Jejunum (tissue), 1 donor: ENCODE measurements around the genes SIRT2, MRPS12 and ZFP36.

GRCh38 chr19:38893225-38894356, 5.8 kb downstream of the SIRT2 start:
- PRO-cap = no peak

- PRO-cap = no peak
Measured at GRCh38 chr19:38898781-38899141, 657 bp downstream of the SIRT2 start.

DNA sequence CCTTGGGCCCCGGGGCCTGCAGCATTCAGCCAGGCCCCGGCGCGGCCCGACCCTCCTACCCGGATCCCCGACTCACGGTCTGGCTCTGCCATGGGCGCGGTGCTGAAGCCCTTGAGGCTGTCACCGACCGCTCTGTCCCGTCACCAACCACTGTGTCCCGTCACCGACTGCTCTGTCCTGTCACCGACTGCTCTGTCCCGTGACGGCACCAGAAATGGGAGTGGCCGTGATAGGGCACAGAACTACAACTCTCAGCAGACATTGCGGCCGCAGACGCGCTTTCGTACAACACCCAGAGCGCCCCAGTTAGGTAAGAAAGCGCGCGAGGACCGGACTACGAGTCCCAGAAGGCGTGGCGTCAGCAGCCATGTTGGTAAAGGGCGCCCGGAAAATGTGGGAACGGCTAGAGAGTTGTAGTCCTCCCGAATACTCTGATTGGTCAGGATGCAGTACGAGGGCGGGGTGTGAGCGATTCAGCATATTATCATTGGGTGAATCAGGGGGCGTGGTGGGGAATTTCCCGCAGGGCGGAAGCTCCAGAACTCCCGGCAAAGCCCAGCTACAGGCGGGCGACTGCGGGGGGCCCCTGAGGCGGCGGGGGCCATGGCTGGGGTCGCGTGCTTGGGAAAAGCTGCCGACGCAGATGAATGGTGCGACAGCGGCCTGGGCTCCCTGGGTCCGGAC, at the start of gene SIRT2:
SIRT2 (minus strand) TSS at position 189 of the 684 bp plus-strand sequence.
- PRO-cap = bidirectional peak, plus-strand start at position 551 of the sequence, minus-strand start at position 152 of the sequence

DNA sequence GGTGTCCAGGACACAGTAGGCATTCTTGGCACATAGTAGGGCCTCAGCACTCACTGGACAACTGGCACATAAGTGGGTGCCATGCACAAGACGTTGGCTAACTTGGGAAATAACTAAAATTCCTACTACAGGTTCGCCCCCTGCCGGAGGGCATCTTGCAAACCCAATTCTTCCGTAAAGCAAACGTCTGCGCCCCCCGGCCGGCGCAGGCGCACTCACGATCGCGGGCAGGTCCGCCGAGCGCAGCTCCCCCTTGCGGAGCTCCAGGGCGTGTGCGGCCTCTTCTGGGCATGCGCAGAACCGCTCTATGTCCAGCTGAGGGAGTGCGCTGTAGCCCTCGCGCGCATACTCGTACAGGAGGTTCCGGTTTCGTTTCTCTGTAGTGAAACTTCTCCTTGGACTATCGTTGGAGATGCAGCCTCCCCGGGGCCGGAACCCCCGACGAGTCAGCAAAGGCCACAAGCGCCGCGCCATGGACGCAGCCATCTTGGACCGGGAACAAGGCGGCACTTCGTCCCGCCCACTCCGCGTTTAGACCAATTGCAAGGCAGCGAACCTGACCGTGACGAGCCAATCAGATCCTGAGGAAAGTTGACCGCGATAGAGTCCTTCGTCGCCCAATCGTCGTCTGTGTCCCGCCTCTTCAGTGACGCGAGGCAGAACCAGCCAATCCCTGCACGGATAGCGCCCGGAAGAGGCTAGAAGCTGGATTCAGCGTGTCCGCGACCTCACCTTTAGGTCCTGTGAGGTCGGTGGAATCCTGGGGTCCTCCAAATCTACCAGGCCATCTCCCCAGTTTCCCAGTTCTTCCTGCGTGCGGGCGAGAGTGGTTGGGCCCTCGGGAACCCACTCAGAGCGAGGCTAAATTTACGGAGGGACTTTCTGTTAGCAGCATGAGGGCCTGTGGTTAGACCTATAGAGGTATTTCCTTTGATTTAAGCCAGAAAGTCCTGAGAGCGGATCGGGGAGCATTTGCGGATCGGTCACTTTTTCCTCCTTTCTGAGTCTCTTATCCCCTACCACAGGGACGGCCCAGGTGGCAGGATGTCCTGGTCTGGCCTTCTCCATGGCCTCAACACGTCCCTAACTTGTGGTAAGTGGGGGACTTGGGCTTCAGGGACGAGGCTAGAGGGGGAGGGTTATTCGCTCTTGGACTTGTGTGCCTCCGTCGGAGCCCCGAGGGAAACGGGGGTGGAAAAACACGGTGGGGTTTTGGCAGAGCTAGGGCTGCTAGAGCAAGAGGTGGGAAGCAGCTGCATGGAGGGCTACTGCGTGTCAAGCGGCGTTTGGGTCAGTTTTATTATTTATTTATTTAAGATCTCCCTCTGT, at the start of gene MRPS12:
MRPS12 (plus strand) TSS at position 694 of the 1,329 bp plus-strand sequence.
- PRO-cap = bidirectional peak, plus-strand start at position 701 of the sequence, minus-strand start at position 497 of the sequence

GRCh38 chr19:38976221-38977006, 872 bp upstream of the FBXO17 start:
- PRO-cap = no peak

- PRO-cap = bidirectional peak, plus-strand start at chr19:39031528, minus-strand start at chr19:39031365; bidirectional peak, plus-strand start at chr19:39031983, minus-strand start at chr19:39031672
Measured at GRCh38 chr19:39031185-39032165, 874 bp downstream of the FBXO27 start.

DNA sequence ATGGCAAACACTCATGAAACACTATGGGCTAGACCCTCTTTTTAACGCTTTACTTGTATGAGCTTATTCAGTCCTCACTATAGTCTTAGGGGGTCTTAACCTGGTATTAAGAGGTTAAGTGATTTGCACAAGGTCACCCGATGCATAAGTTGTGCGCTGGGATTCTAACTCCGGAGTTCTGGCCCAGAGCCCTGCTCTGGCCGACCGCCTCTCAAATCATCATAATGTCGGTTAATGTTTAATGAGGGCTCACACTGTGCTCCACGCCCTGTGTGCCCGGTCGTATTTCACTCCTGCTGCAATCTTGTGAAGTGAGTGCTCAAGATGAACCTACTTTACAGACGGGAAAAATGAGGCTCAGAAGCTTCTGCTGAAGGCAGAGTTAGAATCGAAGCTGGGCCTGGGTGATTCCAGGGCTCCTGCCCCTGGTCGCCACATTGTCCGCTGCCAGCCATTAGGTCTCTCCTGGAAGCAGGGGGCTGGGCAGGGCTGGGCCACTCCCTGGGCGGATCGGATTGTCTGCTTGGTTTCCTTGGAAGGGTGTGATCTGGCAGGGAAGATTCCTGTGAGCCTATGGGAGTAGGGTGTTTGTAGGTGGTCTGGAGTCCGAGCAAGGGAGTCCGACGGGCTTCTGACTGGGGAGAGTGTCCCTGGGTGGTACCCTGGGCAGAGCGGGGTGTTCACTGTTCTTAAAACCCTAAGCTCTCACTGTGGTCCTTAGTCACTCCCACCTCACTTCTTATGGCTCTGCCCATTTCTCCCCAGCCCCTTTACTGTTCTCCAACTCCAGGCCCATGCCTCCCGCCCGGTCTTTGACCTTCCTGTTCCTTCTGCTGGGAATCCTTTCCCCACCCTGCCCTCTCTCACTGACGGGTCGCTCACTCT, 1.2 kb downstream of the PAK4 start:
- PRO-cap = bidirectional peak, plus-strand start at position 301 of the sequence, minus-strand start at position 213 of the sequence; unidirectional peak, plus-strand start at position 526 of the sequence

DNA sequence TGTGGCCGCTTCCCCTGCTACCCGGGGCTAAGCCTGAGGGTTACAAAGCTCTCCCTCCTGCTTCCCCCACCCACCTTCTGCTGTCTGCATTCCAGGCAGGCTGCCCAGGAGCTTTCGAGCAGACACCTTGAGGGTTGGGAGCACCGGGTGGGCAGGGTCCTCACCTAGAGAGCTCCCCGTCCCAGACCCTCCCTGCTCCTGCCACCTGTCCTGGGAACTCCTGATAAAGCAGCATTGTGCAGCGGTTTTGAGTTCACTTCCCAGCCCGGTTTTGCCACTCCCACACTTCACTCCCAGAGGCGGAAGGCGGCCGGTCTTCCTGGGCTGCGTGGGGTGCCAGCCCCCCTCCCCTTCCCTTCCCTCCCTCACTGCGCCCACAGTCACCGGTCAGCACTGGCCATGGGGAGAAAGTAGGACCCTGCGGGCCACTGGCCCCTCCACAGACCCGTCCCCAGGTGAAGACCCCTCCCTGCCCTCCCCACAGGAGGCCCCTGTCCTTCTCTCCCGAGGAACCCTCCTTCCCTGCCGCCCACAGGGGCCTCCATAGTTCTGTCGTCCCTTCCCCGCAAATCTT, 8.0 kb downstream of the PAK4 start:
- PRO-cap = bidirectional peak, plus-strand start at position 290 of the sequence, minus-strand start at position 222 of the sequence

DNA sequence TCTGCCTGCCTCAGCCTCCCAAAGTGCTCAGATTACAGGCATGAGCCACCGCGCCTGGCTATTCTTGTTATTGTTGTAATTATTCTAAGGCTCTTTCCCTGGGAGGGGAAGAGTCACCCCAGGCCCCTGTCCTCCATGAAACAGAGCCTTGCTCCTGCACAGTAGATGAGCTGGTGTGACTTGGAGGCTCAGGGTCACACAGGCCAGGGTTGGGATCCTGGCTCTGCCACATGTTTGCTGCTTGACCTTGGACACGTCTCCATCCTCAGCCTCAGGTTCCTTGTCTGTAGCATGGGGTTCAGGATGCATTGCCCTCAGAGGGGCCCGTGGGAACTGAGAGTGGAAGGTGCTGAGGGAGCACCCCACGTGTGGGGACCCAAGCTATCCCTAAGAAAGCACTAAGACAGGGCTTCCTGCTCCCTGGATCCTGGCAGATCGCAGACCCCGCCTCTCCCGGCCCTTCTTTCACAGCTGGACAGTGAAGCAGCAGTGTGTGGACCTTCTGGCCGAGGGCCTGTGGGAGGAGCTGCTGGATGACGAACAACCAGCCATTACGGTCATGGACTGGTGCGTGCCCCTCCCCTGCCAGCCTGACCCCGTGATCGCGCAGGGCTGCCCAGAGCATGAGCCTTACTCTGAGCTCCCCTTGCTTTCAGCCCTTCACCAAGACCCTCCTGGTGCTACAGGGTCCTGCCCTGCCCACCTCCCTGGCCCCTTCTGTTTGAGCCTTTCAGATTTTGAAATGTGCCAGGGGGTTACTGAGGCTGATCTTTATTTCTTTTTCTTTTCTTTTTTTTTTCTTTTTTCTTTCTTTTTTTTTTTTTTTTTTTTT, 2.2 kb downstream of the NCCRP1 start:
- PRO-cap = no peak

- PRO-cap = no peak
Measured at GRCh38 chr19:39200109-39200956, 3.6 kb downstream of the NCCRP1 start.

- PRO-cap = no peak
Measured at GRCh38 chr19:39277573-39278086, 9.4 kb downstream of the IFNL2 start.

DNA sequence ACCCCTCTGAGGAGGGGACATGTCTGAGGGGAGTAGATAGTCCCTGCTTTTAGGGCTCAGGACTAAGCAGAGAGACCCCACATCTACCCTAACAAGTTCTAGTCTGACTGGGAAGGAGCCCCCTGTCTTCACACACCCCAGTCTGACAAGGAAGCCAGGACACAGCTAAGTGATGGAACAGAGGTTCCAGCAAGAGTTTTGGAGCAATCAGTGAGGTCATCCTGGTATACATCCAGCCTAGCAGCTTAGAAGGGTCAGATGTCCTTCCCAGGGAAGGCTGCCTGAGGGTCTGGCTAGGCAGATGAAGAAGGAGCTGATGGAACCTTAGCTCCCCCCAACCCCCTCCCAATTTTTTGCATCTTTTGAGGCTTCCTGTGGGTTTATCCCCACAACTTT, 14.9 kb downstream of the PAF1 start:
- PRO-cap = no peak

- PRO-cap = bidirectional peak, plus-strand start at chr19:39398558, minus-strand start at chr19:39398399; bidirectional peak, plus-strand start at chr19:39398797, minus-strand start at chr19:39398663
Measured at GRCh38 chr19:39398221-39399436, 7.5 kb downstream of the MED29 start.

- PRO-cap = bidirectional peak, plus-strand start at chr19:39402372, minus-strand start at chr19:39402203; bidirectional peak, plus-strand start at chr19:39402848, minus-strand start at chr19:39402754; bidirectional peak, plus-strand start at chr19:39403033, minus-strand start at chr19:39403032
Measured at GRCh38 chr19:39402025-39403348, 4.2 kb upstream of the ZFP36 start.

- PRO-cap = bidirectional peak, plus-strand start at chr19:39406847, minus-strand start at chr19:39406686
Measured at GRCh38 chr19:39406028-39406964, at the start of gene ZFP36. ZFP36 (plus strand) TSS chr19:39406847.

- PRO-cap = no peak
Measured at GRCh38 chr19:39475948-39476185, 4.8 kb upstream of the TIMM50 start.

- PRO-cap = no peak
Measured at GRCh38 chr19:39479357-39480176, 1.1 kb upstream of the TIMM50 start.

GRCh38 chr19:39796087-39796286, 17.3 kb downstream of the LEUTX start:
- PRO-cap = no peak

DNA sequence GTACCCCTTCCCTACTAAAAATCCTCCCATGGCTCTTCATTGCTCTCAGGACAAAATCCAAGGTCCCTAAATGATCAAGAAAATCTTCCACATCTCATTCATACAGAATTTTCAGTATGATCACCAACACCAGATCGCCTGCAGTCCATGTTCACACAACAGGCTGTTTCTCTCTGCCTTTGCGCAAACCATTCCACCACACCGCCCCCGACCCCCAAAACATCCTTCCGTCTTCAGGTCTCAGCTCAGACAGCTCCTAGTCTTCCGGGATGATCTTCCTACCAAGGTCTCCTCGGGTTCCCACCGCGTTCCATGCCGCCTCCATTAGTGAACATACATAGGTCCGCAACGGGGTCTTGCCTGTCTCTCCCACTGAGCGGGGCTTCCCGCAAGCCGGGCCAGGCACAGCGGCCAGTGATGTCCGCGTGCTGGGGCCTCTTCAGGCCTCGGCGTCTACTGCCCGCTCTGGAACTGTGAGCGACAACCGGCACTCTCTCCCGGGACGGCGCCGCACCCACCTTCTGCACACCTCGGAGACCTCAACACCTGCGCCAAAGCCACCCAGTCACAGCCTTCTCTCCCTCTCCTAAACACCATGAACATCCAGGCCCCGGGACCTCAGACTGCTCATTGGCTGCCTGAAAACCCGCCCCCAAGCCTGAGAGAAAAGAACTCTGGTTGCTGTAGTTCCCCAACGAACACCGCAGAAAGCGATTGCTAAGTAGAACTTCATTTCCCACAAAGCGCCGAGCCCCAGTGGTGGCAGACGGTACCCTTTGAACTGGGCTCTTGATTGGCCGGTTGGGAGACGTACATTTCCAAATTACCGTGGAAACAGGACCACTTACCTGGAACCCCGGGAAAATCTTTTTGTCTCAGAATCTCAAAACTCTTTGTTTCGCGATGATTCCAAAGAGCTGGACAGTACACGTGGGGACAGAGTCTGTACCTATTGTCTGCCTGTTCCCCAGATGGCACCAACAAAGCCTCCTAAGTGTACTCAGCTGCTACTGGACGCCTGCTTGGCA, 9.7 kb downstream of the DYRK1B start:
- PRO-cap = unidirectional peak, minus-strand start at position 569 of the sequence

DNA sequence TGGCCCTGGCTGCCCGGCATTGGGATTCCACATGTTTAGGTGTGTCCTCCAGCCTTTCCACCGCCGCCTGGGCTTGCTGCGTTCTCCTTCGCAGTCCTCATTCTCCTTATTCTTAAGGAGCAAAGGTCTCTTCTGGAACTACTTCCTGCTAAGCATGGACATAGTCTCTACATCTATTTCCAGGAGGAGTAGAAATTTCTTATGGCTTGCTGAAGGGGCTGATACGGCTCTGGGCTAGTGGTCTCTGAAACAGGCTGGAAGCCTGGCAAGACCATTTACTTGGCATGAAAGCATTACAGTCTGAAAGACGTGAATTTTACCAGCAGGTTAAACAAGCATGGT, 27.3 kb upstream of the PSMC4 start:
- PRO-cap = bidirectional peak, plus-strand start at position 202 of the sequence, minus-strand start at position 108 of the sequence